Mesothelial cell of epicardium (in vitro differentiated cells): ENCODE measurements around a stretch of chr17.

GRCh38 chr17:76308366-76308649, 232 bp upstream of the QRICH2 start:
- PRO-cap = no peak

DNA sequence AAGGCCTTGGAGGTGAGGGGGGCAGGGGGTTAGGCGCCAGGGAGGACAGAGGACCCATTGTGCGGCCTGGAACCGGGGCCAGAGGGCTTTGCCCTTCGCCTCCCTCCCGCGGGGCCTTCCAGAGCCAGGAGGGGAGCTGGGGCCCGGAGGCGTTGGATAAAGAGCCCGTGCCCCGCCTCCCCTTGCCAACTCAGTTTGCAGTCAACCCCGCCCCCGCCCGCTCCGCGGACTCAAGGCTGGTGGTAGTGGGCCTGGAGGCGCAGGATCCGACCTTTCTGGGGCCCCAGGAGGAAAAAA, 2.1 kb upstream of the SPHK1 start:
- PRO-cap = no peak

GRCh38 chr17:76524808-76525251, 12.7 kb downstream of the CYGB start:
- PRO-cap = no peak

DNA sequence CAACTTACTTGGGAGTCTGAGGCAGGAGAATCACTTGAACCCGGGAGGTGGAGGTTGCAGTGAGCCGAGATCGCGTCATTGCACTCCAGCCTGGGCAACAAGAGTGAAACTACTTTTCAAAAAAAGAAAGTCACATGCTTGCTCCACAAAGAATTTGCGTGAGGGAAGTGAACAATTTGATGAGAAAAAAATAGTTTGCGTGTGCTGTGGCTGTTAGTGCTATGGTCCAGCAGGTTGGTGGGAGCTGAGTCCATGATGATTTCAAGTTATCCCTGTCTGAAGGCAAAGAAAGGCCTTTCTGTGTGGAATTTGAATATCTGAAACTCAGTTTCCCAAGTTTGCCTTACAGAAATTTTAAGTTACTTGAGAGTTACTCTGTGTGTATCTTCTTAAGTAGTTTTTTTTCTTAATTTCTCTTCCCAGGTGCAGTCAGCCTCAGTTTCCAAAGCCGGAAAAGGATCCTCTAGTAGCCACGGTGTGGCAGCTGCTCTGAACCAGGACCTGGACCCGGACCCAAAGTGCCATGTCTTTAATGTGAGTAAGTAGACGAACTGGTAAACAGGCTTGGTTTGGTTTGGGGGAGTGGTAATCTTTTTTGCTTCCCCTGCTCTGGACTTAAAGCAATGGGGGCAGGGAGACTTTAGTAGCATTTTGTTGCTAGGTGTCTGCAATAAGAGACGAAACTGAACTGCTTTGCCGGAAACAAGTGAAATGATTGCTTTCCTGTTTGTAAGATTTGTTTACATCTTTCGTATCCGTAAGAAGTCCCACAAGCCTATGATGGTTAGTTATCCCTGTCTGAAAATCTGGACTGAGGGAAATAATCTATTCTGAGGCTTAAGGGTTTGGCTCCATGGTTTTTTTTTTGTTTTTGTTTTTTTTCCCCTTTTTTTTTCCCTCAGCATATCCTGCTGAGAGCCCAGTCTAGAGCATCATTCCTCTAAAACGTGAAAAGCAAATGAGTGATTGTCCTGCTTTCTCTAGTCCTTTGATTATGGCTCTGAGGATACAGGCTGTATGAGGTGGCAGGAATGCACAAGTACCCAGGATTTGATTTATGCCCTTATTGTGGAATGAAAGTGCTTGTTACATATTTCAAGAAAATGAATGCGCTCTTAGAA, 21.4 kb downstream of the PRCD start:
- PRO-cap = no peak

DNA sequence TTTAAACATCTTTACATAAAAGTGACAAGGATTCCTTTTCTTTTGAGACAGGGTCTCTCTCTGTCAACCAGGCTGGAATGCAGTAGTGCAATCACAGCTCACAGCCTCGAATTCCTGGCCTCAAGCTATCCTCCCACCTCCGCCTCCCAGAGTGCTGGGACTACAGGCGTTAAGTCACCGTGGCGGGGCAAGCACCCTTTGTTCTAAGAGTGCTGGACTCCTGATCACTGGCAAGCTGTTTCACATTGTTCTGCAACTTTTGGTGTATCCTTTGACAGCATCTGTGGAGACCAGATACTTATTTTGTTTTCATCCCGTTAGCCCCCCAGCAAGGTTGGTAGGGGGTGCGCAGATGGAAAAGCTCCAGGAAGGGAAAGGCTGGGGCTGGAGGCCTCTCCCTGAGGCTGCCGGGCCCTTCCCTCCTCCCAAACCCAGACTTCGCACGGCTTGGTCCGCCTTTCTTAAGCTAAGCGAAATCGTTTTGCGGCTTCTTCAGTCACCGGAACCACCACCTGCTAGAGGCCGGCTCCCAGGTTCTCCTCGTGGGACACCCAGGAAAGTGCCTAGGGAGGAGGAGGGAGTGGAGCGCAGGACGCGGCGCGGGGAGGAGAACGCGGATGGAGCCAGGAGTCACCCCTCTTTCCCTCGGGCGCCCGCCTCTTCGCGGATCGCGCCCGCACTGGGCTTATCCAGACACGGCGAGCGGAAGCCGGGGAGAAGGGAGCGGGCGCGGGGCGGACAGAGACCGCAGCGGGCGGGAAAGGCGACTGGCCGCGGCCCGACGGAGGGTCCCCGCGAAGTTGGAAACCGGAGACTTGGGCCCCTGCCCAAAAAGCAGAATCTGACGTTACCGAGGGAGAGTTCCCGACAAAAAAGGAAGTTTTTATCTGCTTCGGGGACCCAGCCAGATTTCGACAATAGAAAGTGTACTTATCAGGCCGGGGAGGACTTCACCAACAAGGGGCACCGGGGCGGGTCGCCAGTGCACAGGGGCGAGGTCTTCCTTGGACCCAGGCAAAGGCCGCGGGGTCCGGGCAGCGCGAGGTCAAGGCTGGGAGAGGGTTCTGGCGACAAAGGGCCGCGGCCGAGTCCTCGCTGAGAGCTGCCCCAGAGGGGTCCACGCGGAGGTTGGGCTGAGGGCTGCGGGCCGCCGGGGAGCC, 826 bp downstream of the ST6GALNAC2 start:
- PRO-cap = no peak

GRCh38 chr17:76672381-76672883, 28.9 kb upstream of the ST6GALNAC1 start:
- PRO-cap = no peak

GRCh38 chr17:76681560-76682121, 29.1 kb downstream of the MXRA7 start:
- PRO-cap = no peak

DNA sequence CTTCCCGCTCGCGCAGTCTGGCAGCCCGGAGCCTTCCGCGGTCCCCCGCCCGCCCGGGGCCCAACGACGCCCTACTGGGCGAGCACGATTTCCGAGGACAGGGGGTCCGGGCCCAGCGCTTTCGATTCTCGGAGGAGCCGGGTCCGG, 228 bp downstream of the METTL23 start:
- PRO-cap = no peak

GRCh38 chr17:77001974-77002877, 134.0 kb downstream of the MGAT5B start:
- PRO-cap = no peak

DNA sequence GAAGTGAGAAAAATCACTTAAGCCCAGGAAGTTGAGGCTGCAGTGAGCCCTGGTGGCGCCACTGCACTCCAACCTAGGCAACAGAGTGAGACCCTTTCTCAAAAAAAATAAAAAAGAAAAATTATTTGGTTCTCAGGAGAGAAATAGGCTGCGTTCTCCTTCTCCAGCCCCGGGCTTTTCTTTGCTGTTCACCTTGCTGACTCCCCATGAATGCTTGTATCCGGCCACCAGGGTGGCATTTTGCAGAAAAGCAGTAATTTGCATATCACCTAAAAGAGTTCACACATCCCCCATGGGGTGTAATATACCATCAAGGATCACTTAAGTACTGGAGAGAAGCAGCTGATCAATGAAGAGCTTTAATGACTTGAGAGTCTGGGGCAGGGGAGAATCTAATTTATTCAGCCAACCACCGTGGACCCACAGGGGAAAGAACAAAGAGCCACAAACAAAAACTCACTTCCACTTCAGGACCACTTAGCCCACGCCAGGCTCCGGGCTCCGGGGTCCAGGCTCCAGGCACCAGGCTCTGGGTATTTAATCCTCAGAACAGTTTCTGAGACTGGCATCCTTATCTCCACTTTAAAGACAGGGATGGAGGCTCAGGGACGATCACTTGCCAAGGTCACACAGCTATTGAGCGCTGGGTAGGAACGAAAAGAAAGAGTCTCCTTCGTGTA, 33.9 kb upstream of the SEC14L1 start:
- PRO-cap = no peak

DNA sequence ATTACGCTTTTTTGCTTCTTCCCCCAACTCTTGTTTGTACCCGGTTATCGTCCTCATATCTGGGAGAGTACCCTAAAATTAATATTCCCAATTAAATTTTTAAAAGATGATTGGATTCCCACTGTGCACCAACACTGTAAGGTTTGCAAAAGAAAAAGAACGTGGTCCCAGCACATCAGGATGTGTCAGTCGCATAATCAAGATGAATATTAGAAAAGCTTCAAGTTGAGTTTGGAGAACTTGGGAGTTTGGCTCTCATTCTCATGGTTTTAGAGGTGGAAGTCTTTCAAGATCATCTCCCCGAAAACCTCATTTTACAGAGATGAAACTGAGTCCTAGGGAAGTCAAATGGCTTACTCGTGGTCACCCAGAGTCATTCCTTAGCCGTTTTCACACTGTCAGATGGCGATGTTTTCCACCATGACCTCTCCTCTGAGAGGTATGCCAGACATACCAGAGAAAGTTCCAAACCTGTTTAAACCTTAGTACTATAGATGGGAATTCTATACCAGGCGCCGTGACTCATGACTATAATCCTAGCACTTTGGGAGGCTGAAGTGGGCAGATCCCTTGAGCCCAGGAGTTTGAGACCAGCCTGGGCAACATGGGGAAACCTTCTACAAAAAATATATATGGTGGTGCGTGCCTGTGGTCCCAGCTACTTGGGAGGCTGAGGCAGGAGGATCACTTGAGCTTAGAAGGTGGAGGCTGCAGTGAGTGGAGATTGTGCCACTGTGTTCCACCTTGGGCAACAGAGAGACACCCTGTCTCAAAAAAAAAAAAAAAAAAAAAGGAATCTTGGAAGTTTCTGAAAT, 1.2 kb downstream of the SEC14L1 start:
- PRO-cap = no peak

GRCh38 chr17:77148523-77149318, 8.0 kb downstream of the SEC14L1 start:
- PRO-cap = no peak

DNA sequence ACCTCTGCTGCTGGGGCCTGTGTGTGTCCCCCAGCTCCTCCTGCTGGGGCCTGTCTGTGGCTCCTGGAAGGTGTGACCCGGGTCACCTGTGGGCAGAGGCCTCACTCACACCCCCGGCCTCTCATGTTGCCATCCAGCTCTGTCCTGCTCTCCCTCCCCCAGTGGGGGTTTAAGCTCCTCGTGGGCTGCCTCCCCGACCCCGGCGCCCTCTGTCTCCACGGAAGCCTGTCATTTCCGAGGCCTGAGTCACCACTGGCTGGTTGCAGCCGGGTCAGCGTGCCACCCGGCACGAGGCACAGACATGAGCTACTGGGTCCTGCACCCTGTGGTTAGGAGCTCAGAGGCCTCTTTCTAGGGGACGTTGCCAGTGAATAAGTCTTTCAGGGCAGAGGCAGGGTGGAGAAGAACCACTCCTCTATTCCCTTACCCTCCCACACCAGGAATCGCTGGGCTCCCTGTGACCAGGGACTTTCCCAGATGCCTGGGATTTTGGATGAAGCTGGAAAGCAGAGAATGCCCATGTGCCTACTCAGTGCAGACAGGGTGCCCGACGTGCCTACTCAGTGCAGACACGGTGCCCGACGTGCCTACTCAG, 25.9 kb upstream of the SEPTIN9 start:
- PRO-cap = no peak

GRCh38 chr17:77274106-77274650, 7.1 kb upstream of the SEPTIN9 start:
- PRO-cap = no peak

GRCh38 chr17:77282430-77283087, 1.3 kb downstream of the SEPTIN9 start:
- PRO-cap = unidirectional peak, plus-strand start at chr17:77282848

DNA sequence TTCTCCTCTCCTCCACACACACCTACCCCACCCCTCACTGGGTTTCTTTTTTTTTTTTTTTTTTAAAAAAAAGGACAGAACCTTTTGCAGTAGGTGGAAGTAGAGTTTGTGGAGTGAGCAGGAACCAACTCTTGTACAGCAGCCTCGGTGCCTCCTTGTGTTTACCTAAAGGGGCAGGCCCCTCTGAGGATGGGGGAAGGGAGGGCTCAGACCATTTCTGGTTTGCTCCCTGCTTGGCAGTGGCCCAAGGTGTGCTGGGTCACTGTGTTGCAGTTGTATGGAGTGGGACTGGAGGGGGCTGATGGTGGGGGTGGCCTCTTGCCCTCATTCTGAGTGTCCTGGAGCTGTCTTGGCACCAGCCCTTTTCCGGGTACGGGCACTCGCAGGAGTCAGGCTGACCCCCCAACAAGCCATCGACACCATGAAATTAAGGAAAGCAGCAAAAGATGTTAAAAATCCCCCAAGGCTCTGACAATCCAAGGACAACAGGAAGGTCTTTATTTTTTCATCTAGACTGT, 1.9 kb downstream of the SEPTIN9 start:
- PRO-cap = no peak

GRCh38 chr17:77365492-77366454, 84.5 kb downstream of the SEPTIN9 start:
- PRO-cap = no peak

DNA sequence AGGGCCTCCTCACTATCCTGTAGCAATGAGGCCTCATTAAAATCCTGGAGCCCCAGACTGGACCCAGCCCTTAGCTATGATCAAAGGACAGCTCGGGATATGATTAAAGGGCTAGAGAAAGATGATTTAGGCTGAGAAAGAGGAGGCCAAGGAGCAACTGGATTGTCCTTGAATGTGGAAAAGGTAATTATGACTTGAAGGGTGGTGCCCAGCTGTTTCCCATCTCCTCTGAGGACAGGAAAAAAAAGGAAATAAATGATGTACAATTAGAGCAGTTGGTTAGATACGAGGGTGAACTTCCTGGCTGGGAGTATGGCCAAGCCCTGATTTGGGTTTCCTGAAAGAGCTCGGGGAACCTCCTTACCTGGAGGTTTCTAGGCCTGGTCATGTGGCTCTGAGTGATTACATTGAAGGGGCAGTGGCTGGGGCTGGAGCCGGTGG, 89.5 kb downstream of the SEPTIN9 start:
- PRO-cap = no peak

DNA sequence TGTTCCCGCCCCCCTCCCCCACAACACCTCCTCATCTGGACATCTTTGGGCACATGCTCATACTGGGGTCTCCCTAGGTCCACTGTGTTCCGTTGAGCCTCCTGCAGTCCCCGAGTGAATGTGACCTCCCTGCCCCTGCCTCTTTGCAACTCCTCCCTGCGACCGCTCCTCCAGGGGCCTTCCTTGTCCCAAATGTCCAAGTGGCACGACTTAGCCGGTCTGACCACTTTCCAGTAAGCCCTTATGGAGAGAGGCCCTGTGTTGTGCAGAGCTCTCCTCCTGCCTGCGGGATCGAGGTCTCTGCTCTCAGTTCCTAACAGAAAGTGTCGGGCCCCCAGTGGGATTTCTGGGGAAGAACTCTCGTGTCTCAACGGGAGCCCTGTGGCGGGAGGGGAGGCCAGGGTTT, 93.7 kb downstream of the SEPTIN9 start:
- PRO-cap = no peak

DNA sequence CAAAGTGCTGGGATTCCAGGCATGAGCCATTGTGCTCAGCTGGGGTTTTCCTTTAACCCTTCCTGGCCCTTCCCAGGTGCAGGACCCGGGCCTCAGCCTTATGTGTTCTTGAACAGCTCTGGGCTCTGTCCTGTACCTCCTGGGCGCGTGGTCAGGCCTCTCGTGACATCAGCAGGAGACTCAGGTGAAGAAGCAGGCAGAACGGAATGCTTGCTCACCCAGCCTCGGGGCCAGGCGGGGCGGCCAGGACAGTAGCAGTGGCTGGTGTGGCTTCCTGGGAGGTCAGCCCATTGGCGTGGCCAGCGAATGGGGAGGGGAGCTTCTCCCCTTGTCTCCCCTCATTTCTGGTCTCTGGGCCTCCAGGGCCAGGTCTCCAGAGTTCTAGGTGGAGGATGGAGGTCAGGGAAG, 140.8 kb downstream of the SEPTIN9 start:
- PRO-cap = no peak